ENCODE measurements around the gene LRRC4.

DNA sequence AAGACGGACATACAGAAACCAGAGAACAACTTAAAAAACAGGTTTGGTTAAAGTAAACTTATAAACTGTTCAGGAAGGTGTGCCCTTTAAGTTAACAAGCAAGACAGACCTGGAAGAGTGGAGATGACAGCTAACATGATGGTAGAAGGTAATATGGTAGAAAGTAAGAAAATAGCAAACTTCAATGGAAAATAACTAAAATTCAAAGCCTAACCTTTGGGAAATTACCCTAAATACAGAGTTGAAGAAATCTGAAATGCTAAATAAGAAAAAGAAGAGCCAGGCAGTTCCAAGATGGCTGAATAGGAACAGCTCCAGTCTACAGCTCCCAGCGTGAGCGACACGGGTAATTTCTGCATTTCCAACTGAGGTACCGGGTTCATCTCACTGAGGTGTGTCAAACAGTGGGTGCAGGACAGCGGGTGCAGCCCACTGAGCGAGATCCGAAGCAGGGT is 52.2 kb downstream of the CADPS2 start:
- PRO-cap: no peak

- PRO-cap: no peak
Observed at GRCh38 chr7:122887114-122887726, 960 bp upstream of the CADPS2 start.

DNA sequence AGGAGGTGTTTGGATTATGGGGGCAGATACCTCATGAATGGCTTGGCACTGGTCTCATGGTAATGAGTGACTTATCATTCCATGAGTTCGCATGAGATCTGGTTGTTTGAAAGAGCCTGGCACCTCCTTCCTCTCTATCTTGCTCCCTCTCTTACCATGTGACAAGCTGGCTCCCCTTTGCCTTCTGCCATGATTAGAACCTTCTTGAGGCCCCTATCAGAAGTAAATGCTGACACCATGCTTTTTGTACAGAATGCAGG is 17.0 kb upstream of the SLC13A1 start:
- PRO-cap: no peak

DNA sequence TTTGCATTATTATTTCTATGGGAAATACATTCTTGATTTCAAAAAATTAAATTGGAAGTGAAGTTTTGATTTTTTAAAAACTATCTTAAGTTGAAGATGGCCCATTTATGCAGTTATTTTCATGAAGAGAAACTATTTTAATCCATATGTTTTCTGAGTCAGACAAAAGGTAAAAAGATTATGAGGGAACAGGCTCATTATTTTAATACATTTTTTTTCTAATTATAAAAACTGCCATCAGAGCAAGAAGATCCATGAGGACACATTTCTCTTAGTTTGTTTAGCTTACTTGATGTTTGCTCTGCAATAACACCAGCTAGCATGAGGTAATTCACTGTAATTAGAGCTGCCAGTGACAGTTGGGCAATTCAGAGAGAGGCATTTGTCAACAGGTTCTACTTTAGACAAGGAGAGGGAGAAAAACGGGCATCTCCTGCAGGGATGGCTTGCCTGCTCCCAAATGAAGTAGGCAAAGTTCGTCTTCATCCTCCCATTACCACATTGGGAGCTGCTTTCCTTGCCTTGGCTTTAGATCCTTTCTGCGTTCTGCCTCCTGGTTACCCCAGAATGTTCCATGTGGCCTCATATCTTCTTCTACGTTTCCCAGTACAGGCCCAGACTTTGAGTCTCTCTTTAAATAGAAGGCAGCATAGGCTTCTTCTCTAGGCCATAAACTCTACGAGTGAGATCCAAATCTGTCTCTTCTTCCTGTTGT is 21.0 kb downstream of the ASB15 start:
- PRO-cap: no peak

DNA sequence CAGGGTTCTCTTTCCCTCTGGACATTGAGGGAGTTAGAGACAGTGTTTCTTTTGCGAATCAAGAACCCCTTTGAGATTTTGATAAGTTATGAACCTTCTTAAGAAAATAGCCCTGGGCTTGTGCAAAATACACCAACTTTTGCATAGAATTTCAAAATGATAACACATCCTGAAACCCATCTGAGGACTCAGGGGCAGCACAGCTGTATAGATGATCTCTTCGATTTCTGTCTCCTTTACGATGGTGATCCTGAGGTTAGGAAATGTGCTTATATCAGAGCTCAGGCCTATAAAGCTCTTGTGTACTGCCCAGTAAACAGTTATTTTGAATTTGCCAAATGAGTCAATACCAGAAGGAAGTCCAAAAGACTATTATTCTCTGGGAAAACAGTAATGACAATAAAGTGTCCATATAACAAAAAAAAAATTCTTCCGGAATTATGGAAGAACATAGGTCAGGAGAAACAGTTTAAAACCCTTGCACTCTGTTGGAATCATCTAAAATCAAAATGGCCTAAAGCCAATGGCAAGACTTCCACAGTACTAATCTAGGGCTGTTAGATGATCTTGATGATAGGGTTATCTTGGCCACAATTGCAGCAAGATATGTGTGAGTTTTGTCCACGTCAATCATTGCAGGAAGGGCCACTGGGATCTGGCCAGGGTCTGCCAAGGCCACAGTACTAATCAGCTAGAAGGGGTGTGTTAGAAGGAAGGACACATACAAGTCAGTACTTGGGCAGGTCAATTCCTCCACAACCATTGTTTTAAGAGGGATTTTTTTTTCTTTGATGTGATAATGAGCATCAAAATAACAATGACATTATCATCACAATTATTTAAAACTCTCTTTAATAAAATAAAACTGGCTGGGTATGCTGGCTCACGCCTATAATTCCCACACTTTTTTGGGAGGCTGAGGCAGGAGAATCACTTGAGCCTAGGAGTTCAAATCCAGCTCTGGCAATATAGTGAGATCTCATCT is 1.4 kb downstream of the LMOD2 start:
- PRO-cap: no peak

DNA sequence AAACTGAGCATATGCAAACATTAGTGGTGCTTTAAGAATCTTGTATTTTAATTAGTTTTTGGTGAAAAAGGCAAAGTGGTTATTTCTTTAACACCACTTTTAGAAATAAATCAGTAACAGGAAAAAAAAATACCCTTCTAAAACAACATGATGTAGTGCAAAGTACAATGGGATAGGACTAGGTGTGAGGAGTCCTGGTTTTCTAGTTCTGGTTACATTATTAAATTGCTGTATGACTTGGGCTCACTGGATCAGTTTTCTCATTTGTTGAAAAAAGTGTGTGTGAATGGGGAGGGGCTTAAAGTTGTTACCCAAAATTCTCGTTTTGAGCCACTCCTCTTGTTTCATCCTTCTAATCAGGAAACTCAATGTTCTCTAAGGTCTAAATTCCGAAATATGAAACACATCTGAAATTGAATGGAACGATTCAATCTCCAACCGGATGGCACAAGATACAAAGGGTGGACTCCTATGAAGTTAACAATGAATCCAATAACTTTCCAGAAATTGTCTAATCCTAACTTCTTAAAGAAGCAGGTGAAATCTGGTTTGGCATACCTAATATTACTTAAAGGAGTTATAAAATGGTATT is 1.7 kb downstream of the WASL start:
- PRO-cap: no peak

GRCh38 chr7:123749357-123750003 is 677 bp upstream of the WASL start:
- PRO-cap: no peak

- PRO-cap: no peak
Observed at GRCh38 chr7:123930535-123930876, 5.5 kb downstream of the SPAM1 start.

DNA sequence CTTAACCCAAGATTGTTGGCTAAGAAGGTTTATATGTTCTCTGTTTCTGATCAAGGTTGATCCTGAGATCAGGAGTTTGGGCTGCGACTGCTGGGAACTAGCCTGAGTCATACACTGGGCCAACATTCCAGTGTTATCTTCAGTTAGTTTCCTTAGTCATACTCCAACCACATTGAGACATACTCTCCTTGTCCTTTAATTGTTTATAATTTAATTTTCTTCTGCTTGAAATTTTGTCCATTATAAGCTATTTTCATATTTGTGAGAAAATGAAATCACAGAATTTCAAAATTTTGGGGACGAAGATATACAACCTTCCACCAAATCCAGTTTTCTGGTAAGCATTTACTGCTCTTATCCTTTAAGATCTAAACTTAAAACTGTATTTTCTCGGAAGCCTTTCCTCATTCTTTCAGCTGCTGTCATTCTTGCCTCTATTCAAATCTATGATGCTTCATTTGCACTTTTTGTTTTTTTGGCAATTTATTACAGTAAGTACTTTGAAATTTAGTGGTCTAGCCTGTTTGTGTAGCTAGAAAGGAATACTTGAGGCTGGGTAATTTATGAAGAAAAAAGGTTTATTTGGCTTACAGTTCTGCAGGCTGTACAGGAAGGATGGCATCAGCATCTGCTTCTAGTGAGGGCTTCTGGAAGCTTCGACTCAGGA is 63.4 kb upstream of the POT1 start:
- PRO-cap: no peak

DNA sequence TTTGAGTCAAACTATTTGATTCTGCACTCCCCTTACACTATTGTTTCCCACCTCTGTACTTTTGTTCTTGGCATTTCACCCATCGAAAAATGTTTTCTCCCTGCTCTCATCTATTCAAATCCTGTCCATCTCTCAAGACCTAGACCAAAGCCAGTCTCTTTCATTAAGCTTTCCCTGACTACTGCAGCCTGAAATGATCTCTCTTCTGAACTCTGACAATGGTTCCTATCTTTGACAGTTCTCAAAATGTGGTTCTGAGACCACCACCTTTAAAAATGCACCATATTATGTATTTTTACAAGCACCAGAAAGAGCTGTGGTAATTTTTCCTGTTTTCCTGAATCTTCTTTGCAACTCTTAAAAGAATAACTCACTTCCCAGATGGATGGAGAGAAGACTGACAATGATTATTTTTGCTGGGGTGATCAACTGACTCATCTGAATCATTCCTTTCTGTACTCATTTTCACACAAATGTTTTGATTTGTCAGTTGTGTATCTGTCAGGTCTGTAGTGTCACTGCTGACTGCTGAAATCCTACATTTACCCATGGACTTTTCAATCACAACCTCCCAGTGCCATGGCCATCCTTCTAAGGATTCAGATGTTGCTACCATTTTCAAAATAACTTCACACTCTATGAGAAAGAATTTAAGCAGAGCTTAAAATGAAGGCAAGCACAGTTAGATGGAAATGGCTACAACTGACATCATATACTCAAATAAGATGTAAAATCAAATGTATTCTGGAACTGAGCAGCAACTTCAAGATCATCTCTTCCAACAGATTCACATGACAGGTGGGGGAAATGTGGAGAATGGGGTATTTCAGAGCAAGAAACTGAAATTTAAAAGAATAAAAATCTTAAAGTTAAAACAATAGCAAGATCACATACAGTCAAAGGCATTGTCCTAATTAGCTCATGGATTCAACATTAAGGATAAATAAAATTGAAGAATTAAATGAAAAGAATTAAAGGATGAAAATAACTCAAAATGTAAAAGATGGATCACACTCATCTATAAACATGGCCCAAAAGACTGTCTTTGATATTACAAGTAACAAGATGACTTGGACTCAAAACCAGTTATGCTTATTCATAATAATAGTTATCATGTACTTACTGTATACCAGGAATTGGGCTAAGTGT is 41.0 kb downstream of the ZNF800 start:
- PRO-cap: no peak

GRCh38 chr7:127358892-127359563 is 33.5 kb downstream of the ZNF800 start:
- PRO-cap: no peak

DNA sequence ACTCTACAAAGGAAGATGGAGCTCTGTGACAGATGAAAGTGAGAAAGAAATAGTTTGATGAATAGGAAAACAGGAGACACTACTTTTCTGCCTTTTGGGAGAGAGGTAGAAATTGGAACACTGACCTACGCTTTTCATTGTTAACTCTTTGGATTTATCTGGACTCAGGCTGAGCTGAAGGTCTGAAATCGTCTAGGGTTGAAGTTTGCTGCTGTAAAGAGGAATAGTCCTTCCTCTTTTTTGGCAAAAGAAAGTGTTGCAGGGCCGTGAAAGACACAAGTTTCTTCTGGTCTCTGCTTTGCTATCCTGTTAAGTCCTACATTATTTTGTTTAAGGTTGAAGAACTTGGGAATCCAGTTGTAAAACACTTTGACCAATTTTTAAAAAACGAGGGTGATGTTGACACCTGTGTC is 3.0 kb downstream of the SND1 start:
- PRO-cap: no peak

- PRO-cap: no peak
Observed at GRCh38 chr7:127932192-127932791, 98.9 kb downstream of the LRRC4 start.

GRCh38 chr7:127976577-127977304 is 54.5 kb downstream of the LRRC4 start:
- PRO-cap: no peak

DNA sequence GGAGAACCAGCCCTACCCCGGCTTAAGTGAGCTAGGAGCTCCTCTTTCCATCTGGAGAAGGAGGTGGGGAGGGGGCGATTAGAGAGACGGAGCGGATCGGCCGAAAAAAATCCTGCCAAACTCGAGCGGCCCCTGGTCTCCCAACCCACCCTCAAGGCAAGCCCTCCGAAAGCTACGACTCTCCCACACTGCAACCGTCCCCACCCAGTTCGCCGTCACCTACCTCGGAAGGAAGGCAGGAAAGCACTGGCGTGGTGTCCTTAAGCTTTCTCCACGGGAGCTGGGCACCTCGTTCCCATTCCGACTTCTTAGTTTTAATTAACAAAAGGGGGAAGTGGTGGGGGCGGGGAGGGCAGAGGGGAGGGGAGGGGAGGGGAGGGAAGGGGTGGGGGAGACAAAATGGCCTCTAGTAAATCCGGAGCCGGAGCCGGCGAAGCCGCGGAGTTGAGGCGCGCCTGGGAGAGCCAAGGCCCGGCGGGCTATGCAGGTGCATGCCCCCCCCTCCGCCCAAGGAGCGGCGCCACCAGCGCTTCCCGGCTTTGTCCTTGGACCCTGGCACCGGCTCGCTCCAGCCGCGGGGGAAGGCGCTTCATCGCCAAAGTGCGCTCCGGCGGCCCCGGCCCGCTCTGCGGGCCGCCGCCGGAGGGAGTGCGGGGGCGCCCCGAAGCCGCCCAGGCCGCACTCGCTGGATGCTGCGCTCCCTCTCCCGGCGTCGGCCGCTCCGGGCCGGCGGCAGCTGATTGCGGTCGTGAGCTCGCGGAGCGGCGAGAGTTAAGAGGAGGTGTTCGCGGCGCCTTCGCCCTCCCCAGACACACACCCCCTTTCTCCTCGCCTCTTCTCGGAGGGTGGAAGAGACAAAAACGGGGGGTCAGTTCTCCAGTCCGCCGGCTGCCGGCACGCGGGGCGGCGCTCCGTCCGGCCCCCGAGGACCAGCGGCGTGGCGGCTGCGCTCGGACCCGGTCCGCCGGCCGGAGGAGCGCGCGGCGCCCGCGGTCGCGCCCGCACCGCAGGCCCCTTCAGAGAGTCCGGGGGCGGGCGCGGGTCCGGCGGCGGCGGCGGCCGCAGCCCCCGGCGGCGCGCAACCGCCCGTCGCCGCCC is at the start of gene LRRC4:
Gene LRRC4 (minus strand): TSS at position 748 of the 1,098 bp plus-strand sequence.
- PRO-cap: no peak

GRCh38 chr7:128033275-128033481 is 1.9 kb upstream of the LRRC4 start:
- PRO-cap: no peak

DNA sequence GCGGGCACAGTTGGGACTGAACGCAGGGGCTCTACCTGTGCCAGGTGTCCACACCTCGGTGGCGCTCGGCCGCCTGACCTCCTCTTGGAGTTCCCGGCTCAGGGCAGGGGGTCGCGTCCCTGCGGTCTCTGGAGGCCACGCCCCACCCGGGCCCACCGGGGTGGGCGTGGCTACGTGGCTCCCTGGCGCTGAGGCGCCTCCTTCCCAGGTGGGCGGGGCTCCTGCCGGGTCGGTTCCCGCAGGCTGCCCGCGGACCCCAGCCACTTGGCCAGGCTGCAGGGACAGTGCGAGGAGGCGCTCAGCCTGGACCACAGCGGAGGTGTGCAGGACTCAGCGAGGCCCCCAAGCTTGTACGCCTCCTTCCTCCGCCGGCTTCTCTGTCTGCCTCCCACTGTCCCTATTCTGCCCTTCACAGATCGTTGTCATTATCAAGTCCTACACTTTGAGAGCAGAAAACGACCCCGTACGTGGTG is 39.8 kb upstream of the LEP start:
- PRO-cap: no peak

DNA sequence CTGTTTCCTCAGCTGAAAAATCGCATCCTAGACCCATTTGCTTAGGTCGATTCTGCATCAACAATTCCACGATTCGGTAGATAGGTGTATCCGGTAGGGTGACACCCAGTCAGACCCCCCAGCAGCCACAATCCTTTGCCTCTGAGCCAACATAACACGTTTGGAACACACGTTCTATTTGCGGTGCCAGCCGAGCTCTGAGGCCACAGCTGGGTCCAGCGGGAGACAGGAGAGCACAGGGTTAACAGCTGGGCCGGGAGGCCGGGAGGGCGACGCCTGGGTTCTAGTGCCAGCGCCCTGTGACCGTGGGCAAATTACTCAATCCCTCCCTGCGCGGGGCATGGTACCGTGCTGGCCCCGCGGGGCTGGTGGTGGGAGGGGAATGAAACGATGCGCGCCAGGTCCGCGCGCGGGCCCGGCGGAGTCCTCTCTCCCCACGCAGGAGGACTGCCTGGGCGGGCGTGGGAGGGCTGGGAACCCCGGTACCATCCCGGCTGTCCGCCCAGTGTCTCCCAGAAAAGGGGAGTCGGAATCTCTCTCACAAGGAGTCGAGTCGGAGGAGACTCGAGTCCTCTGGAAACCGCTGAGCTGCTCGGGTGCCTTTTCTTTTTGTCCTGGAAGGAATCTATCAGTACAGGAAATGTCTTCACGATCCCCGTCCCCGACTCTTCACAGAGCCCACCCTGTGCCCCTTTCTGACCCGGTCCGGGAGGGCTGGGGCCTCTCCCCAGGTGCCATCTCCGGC is 30.4 kb downstream of the LEP start:
- PRO-cap: no peak

DNA sequence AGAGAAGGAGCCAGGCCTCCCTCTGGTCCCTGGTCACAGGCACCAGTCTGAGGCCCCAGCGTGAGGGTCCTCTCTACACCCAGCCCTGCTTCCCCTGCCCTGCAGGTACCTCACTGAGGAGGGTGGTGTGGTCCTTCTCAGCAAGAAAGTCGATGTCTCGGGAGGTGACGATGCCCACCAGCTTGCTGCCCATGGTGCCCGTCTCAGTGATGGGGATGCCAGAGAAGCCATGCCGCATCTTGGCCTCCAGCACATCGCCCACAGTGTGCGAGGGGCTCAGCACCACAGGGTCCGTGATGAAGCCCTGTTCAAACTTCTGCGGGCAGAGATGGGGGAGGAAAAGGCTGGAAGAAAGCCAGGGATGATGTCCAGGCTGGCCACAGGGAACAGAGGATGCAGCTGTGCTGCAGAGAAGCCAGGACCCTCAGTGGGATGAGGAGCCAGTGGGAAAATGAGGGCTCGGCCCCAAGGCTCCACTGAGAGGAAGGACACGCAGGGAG is 9.5 kb downstream of the IMPDH1 start:
- PRO-cap: no peak

DNA sequence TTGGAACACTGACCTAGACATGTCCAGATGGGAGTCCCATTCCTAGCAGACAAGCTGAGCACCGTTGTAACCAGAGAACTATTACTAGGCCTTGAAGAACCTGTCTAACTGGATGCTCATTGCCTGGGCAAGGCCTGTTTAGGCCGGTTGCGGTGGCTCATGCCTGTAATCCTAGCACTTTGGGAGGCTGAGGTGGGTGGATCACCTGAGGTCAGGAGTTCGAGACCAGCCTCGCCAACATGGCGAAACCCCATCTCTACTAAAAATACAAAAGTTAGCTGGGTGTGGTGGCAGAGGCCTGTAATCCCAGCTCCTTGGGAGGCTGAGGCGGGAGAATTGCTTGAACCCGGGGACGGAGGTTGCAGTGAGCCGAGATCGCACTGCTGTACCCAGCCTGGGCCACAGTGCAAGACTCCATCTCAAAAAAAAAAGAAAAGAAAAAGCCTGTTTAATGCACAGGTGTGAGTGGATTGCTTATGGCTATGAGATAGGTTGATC is 1.9 kb downstream of the HILPDA start:
- PRO-cap: no peak